Thoracic aorta endothelial cell (primary cell): ENCODE data around the gene SAXO2.

DNA sequence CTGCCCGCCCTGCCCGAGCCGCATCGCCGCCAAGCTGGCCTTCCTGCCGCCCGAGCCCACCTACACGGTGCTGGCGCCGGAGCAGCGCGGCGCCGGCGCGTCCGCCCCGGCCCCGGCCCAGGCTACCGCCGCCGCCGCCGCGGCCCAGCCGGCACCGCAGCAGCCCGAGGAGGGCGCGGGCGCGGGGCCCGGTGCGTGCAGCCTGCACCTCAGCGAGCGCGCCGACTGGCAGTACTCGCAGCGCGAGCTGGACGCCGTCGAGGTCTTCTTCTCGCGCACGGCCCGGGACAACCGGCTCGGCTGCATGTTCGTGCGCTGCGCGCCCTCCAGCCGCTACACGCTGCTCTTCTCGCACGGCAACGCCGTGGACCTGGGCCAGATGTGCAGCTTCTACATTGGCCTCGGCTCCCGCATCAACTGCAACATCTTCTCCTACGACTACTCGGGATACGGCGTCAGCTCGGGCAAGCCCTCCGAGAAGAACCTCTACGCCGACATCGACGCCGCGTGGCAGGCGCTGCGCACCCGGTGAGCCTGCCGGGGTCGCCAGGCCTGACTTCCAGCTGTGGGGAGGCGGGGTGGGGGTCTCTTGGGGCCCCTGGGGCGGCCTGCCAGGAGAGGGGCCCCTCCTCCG lies 499 bp downstream of the ABHD17C start:
- CAGE, long polyA plus RNA: no peak

- CAGE, long polyA plus RNA: no peak
These were observed 2.0 kb upstream of the CEMIP start for GRCh38 chr15:80777012-80777642.

GRCh38 chr15:80902225-80902748 lies 87.3 kb downstream of the MESD start:
- CAGE, long polyA plus RNA: no peak

DNA sequence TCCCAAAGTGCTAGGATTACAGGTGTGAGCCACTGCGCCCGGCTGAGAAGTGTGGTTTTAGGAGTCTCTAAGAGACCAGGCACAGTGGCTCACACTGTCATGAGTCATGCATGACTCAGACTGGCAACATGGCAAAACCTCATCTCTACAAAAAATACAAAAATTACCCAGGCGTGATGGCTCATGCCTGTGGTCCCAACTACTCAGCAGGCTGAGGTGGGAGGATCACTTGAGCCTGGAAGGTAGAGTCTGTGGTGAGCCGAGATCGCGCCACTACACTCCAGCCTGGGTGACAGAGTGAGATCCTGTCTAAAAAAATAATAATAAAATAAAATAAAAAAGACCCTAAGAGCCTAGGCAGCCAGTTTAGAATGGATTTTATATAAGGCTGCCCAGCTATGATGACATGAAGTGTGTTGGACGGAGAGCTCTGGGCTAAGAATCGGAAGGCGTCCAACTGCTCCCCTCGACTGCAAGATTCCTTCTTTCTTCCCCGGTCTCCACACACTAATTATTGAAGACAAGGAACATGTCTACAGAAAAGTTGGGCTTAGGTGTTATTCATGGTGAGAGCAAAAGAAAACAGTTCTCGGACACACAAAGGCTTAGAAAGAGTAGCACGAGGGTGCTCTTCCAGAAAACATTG lies 33.6 kb downstream of the MESD start:
- CAGE, long polyA plus RNA: no peak

DNA sequence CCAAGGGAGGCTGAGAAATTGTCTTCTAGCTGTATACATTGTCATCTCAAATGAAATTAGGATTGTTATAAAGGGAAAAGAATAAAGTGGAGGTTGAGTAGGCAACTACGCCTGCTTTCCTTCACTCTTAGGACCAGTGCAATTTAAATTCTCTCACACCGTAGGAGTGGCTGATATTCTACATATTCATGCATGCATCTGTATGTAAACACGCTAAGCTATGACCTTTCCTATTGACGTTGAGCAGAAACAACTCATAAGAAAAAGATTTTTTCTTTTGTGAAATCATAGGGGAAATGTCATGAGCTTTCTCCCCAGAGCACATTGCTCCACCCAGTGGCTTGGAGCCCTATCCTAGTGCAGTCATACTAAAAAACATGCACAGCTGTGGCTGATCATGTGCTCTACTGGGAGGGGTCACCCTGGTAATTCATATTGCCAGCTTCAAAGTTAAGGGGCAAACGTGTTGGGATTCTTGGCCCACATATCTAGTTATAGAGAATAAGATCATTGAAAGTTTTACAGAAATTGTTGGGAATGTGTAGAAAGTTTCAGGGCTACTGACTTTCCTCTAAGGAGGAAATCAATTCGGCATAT lies 1.8 kb upstream of the MESD start:
- CAGE, long polyA plus RNA: no peak

DNA sequence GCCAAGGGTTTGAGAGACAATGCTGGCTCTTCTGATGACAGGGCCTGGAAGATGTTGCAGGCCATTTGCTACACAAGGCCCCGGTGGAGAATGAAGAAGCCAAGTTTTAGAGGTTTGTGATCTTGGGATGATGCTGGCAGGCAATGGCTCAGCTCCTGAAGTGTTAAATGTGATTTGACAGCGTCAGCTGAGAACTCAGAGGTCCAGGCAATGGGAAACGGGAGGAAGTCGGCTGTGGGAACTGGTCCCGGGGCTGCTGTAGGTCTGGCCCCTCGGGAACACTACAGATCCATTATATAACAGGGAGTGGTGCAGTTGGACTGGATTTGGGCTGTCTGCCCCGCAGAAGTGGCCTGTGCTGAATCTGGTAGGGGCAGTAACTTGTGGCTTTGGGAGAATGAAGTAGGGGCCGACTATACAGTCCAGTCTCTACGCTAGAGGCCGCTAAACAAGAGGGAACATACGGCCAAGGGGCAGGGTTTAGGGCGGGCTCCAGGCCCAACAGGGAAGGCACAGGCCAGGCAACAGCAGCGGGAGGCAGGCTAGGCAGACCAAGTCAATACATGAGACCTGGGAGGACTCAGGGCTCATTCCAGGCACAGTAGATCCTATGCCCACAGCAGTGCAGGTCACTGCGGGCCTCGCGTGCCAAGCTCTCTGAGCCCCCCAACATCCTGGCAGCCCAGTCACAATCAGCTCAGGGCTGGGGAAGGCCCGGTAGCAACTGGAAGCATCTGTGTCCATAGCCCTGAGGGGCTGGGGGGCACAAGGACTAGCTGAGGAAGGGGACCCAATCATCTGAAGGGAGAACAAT lies 20.3 kb upstream of the IL16 start:
- CAGE, long polyA plus RNA: no peak

GRCh38 chr15:81189507-81190174 lies 7.0 kb upstream of the IL16 start:
- CAGE, long polyA plus RNA: no peak

DNA sequence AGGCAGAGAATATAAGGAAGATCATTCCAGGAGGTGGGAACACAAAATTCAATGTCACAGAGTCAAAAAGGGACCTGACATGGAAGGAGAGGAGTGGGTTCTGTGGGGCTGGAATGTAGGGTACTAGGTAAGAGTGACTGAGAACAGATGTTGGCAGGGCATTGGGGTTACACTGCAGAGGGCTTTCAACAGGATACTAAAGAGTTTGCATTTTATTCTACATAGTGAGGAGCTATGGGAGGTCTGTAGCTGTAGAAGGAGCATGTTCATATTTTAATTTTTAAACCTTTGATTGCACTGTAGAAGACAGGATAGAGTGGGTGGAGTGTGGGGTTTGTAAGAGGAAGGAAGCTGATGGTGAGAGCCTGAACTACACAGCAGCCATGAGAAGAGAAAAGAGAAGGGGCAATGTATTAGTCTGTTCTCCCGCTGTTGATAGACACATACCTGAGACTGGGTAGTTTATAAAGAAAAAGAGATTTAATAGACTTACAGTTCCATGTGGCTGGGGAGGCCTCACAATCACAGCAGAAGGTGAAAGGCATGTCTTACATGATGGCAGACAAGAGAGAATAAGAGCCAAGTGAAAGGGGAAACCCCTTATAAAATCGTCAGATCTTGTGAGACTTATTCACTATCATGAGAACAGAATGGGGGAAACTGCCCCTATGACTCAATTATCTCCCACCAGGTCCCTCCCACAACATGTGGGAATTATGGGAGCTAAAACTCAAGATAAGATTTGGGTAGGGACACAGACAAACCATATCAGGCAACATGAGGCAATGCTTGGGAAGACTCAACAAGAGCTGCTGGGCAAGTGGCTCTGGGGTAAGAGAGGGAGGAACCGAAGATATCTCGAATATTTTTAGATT lies 37.4 kb downstream of the STARD5 start:
- CAGE, long polyA plus RNA: no peak

DNA sequence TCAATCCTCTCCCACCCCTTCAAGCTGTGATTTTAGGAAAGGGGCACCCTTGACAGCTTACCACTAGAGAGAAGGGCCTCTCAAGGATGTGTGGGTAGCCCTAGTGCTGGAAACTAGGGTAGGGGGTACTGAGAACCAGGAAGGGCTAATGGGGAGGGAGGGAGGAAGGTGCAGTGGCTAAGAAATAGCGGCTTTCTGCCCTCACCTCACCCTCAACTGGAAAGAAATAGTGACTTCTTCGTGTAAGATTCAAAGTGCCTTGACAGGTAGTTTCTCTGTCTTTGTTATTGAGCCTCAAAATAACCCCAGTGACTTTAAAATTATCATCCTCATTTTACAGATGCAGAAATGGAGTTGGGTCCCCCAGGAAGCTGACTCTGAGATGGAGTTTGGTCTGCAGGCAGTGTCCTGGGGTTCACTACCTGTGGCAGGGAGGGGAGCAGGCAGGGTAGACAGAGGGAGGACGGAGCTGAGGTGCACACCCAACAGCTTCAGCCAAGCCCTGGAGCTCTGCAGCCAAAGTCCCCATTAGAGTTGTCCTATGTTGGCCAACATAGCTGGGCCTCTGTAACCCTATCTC lies 32.3 kb downstream of the STARD5 start:
- CAGE, long polyA plus RNA: no peak

DNA sequence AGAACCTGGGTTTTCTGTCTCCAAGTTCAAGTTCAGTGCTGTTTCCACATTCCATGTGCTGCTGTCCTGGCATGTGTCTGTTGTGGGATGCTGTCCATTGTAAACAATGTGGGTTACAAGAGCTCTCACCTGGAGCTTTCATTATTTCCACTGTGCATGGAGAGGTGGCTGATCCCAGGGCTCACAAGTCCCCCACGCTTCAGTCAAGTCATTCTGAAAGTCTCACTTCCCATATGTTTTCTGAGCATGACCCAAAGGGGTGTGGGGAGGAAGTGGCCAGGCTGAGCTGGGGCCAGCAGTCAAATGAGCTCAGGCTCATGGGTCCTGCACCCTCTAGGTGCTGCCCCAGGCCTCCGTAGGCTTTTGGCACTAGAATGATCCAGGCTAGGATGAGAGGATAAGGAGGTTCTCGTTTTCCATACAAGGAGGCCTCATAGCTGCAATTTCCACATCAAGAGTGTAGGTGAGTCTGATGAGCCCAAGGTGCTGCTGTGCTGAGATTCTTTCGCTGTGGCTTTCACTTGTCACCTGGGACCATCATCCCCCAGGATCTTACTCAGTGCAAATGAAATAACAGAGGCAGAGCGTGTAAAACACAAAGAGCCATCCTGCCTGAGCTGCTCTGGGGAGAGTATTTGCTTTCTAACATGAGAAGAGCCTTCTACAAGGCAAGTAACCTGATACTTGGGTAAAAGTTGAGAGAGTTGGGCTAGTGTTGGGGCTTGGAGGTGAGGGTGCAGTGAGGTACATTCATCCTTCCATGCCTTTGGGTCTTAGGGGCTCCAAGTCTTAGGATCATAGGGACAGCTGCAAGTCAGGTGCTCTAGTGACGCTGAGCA lies 21.9 kb downstream of the STARD5 start:
- CAGE, long polyA plus RNA: no peak

DNA sequence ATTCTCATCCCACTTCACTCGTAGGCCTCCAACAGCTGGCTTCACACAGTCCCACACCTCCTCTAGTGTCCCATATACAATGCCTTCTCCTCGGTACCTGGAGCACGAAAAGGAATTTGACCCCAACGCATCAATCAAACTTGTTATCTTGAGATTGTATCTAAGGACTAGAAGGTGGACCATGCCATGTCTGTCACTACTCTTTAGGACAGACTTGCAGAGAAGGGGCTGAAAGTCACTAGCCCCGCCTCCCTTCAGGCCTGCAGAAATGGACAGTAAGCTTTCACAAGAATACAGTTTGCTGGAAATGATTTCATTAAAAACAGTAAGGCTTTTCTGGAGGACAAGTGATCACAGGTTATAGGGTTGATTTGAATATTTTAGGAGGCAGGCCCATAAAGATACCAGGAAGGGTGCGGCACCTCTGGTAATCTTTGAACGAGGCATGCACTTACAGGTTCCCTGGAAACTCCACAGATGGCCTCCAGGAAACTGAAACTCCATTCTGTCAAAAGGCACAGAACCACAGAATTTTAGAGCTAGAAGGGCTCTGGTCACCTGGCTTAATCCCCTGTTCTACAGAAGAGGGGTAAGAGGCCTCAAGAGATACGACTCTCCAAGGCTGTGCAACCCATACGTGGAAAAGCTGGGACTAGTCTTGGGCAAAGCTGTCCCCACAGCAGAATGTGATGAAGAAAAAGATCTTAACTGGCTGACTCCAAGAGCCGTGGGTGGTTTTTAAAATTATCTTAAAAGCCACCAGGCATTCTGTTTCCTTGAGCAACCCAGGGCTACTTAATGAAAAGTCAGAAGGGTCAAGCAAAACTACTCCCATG lies 1.3 kb downstream of the STARD5 start:
- CAGE, long polyA plus RNA: no peak

DNA sequence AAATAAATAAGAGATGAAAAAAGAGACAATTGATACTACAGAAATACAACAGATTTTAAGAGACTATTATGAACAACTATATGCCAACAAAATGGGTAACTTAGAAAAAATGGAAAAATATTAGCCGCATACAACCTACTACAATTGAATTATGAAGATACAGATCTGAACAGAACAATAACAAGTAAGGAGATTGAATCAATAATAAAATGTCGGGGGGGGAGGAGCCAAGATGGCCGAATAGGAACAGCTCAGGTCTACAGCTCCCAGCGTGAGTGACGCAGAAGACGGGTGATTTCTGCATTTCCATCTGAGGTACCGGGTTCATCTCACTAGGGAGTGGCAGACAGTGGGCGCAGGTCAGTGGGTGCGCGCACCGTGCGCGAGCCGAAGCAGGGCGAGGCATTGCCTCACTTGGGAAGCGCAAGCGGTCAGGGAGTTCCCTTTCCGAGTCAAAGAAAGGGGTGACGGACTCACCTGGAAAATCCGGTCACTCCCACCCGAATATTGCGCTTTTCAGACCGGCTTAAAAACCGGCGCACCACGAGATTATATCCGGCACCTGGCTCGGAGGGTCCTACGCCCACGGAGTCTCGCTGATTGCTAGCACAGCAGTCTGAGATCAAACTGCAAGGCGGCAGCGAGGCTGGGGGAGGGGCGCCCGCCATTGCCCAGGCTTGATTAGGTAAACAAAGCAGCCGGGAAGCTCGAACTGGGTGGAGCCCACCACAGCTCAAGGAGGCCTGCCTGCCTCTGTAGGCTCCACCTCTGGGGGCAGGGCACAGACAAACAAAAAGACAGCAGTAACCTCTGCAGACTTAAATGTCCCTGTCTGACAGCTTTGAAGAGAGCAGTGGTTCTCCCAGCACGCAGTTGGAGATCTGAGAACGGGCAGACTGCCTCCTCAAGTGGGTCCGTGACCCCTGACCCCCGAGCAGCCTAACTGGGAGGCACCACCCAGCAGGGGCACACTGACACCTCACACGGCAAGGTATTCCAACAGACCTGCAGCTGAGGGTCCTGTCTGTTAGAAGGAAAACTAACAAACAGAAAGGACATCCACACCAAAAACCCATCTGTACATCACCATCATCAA lies 50.5 kb downstream of the MEX3B start:
- CAGE, long polyA plus RNA: no peak

DNA sequence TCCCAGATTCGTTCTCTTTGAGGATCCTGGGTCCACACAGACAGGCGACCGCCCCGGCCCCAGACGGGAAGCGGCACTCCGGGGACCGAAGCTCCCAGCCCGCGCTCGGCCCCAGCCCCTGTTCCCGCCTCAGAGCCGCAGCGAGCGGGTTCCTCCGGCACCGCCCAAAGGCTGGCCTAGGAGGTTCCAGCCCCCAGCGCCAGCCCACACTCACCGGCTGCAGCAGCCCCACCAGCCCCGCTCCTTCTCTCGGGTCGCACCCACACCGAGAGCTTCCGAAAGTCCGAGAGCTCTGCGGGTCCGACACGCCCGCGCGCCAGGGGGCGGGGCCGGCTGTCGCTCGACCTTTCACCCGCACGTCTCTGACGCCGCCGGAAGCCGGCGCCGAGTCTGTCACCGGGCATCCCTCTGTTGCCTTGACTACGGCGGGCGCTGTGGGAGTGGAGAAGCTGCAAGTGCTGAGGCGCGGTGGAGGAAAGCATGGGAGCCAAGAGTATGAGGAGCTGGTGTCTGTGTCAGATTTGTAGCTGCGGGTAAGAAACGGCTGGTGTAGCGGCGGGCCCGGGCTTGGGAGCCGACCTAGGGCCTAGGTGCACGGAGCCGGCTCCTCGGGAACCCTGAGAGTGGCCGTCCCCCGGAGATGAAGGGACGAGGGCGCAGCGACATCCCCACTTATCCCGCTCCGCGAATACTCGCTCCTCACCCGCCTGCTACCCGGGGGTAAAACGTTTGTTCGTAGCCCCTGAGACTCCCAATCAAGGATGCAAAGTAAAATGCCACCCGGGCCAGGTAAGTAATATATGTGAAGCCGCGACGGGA lies at the start of gene SAXO2:
SAXO2 (plus strand) TSS at position 419 of the 819 bp plus-strand sequence.
- CAGE, long polyA plus RNA: no peak

- CAGE, long polyA plus RNA: no peak
These were observed 682 bp downstream of the SAXO2 start for GRCh38 chr15:82263258-82263742.

DNA sequence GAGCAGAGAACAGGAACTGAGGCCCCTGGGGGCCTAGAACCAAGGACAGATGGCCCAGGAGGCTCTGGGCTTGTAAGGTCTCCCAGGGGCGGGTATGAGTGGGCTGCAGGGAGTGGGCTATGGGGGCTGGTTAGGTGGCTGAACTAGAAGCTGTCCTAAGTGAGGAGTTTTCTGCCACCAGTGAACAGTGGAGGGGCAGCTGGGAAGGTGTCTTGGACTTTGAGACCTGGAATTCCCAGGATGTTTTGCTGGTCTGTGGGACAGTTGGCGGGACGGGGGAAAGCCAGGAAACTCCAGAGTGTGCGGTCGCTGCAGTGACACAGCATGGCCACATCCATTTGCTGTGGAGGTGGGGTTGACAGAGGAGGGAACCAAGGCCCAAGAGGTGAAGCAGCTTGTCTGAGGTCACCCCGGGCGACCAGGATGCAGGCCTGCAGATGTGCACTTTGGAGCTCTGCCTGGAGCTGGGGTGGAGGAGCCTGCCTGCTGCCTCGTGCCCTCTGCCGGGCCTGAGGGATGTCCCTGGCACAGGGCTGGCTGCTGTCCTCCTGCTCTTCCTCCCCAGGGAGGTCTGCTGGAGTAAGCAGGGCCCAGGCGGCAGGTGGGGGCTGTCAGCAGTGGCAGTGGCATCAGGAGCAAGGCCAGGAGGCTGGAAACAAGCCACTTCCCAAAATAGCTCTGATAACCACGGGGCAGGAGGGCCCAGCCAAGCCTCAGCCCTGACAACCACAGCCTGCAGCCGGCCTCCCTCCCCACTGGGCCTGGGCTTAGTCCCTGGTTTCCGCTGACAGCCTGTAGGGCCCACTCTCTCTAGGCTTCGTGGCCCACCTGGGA lies 16.2 kb downstream of the GOLGA6L10 start:
- CAGE, long polyA plus RNA: no peak

DNA sequence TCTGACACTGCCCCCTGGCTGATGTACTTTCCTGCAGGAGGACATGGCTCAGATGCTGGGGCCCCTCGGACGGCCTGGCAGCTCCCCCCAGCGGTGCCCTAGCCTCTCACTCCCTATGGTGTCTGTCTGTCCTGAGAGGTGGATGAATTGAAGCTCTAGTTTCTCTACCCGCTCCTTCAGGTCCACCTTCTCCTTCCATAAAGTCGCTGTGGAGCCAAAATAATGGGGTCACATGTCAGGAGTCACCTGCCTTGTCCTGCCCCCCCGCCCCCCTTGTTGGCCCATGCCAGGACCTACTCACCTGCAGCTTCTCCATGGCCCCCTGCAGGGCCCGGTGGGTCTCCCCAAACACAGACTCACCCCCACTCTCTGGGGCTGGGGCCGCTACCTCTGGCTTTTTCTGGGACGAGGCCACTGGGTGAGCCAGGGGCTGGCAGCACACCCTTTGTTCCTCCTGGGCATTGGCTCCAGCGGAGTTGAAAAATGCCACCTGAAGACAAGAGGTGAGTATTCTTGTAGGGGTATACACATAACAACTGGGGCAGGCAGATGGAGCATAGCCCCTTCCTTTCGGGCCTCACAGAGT lies 47.6 kb downstream of the GOLGA6L9 start:
- CAGE, long polyA plus RNA: no peak

- CAGE, long polyA plus RNA: no peak
These were observed 31.3 kb upstream of the RPS17 start for GRCh38 chr15:82571148-82572281.

- CAGE, long polyA plus RNA: no peak
These were observed 33.4 kb downstream of the HOMER2 start for GRCh38 chr15:82918733-82919956.

DNA sequence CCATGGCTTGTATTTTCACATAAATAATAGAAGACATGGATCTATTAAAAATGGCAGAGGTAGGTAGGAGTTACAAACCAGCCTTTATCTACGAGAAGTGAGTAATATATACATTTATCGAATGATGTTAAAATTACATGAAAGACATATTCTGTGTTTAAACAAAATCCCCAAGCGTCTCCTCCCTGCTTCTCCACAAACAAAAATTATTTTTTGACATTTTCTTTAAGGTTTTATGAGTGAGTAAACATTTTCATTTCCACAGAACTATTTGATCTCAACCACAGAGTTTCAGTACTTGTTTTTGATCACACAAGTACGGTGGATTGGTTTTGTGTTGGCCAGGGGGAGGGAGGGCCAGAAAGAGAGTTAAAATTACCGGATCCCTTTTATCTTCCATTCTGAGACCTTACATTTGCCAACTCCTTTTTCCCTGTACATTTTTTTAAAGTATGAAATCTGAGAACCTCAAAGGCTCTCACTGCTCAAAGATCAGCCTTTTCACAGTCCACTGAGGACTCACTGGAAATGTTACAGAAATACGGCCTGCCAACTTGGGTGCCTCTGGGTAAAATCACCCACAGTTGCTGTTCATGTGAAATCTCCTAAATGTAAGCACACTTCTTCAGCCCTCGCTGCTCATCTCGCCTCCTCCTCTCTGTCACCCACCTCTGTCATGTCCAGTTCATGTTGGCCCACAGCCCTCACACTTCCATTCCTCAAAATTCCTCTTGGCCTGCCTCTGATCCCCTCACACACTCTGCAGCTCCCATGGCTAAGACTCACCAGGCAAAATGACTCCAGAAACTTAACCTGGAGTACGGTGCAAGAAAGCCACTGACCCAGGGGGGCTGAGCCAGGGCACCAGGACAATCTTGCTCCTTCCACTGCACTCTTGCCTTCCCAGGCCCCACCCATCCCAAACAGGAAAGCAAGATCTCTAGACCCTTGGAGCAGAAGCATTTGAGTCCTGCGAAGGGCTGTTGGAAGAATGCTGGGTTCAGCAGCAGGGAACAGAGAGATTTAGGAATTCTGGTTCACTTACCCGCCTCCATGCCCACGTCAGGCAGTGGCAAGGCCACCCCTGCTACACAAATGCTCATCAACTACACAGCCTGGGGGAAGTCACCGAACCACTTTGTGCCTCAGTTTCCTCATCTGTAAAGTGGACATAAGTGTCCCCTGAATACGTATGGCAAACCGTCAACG lies 1.5 kb downstream of the HOMER2 start:
- CAGE, long polyA plus RNA: no peak

GRCh38 chr15:82971461-82972123 lies 14.4 kb upstream of the RAMAC start:
- CAGE, long polyA plus RNA: no peak